Cytotoxic T cell (primary cell): ENCODE data around the genes TMX1, GNG2 and STYX.

DNA sequence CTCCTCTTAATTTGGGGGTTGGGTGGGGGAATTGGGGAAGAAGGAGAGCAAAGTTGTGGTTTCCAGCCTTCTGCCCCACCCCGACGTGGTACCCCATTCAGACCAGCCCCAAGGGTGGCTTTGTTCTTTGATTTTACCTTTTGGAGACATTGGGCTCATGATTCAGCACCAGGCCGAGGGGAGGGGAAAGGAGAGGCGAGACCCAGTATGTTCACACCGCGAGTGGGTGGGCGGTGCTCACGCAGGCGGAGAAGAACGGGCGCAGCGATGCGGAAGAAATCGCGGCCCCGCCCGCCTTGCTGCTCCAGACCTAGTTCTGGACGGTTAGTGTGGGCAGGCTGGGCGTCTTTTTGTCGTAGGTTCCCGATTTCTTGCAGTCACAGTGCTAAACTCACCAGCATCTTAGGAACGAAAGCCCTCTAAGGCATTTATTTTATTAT, 978 bp downstream of the ATL1 start:
- PRO-cap, 2 experiments: no peak in any of the 2 experiments

- PRO-cap, 2 experiments: peak in 1 of 2 experiments; most common minus-strand start chr14:50667881 (in 1)
Measured at GRCh38 chr14:50667804-50667890, 459 bp downstream of the SAV1 start.

DNA sequence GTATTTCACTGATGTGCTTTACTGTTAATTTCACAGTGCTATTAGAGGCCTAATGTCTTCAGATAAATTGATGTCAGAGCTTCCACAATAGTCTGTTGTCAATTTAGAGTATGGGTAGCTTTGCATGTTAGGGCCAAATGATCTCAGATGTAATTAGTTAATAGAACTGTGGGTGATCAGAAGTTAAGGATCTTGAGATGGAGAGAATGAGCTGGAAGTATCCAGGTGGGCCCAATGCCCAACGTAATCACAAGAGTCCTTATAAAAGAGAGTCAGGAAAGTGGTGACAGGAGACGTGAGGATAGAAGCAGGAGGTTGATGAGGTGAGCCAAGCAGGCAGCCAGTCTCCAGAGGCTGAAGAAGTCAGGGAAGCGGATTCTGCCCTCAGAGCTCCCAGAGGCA, 9.9 kb upstream of the SAV1 start:
- PRO-cap, 2 experiments: no peak in any of the 2 experiments

- PRO-cap, 2 experiments: no peak in any of the 2 experiments
Measured at GRCh38 chr14:50757066-50757974, 73.6 kb downstream of the NIN start.

- PRO-cap, 2 experiments: peak in 2 of 2 experiments; most common plus-strand start chr14:51240247 (in 1); most common minus-strand start chr14:51240644 (in 2)
Measured at GRCh38 chr14:51239713-51241004, at the start of gene TMX1. Gene TMX1, plus strand, starts transcription at chr14:51240247.

DNA sequence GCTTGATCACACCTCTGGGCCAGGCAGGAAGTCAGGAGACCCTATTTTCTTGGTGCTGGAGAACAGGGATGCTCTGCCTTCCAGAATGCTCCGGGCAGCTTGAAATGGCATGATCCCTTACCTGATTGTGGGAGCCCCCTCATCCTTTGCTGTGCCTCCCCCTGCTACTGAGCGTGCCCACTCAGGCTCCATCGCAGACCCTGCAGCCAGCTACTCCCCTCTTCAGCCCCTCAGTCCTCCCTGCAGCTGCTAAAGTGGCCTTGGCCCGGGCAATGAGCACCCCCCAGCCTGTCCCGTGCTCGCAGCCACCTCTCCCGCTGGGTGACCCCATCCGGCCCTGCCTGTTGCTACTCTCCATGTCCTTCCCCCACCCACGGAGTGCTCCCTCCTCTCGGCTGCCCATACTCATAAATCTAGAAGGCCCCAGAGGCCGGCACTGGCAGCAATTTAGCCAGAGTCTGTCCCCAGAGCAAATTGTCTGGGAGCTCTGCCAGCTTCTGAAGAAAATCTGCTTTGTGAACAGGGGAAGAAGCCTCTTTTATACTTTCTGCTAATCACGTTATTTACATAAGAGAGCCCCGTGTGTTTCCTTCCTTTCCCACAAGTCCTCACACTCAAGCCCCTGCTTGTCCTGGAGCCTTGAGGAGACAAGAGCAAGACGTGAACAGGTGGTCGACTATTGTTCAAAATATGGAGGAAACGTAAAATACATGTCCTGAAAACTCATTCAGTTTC, 143.7 kb upstream of the FRMD6 start:
- PRO-cap, 2 experiments: no peak in any of the 2 experiments

- PRO-cap, 2 experiments: no peak in any of the 2 experiments
Measured at GRCh38 chr14:51564817-51565256, 86.9 kb upstream of the FRMD6 start.

- PRO-cap, 2 experiments: no peak in any of the 2 experiments
Measured at GRCh38 chr14:51599804-51600635, 51.7 kb upstream of the FRMD6 start.

DNA sequence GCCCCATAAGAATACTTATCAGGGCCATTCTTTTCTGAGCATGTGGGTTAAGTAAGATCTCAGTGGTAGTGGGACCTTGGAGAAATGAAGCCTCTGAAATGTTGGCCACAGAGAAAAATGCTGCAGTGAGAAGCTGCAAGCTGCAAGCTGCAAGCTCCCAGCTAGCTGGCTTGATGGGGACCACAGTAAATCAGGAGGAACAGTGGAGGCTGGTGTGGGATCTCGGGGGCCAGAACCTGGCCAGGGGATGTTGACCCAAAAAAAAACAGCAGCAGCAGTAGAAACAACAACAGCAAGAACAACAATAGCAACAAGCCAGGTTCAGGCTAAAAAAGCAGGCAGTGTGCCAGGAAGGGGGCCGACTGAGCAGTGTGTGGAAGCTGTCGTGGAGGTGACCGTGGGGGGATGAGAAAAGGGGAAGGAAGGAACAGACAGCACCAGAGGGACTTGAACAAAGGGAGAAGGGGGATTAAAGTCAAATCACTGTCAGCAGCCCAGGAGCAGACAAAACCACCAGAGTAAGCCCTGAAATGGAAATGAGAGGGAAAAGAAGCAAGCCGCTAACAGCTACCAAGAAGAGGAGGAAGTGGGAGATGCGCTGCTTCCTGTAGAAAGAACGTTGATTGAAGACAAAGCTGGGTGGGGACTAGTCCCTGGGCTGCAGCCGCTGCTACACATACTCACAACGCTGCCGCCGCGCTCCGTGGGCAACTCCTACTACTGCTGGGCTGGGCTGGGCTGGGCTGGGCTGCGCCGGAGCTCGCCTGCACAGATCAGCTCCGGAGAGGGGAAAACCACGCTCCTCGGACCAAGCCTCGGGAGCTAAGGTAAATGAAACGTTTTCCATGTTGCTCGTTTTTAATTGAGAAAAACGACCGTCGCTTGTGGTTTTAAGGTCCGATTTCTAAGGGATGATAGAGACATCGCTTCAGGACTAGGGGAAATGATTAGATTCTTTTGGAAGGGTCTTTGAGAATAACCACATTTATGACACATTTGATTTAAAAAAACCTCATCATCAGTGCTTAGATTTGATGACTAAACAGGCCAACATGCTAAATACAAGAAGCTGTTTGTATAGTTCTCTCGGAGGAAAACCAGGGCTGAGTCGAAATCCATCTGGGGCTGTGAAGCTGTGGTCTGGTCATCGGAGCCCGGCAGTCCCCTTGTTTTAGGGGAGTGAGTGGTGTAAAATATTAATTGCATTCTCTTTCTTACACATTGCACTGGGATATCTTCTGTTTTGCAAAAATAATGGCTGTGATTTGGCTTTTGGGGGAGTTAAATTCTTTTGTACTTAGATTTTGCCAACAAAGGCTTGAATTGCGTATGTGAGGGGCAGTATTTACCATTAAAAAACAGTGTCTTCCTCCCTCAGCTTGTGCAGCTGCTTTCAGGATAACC, at the start of gene GNG2:
Gene GNG2, plus strand, starts transcription at position 649 of the 1,404 bp plus-strand sequence.
- PRO-cap, 2 experiments: peak in 2 of 2 experiments; most common plus-strand start position 341 of the sequence (in 2); most common minus-strand start position 588 of the sequence (in 2)

DNA sequence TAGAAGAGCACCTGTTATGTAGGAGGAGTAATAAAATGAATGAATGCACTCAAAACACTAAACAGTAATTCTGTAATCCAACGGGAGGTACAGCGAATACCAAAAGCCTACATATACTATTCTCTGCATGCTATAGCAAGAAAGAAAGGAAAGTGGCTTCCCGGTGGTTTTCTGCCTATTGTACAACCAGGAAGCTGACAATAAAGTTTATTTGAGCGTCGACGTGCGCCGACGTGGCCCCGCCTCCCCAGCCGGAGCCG, 221 bp upstream of the RTRAF start:
- PRO-cap, 2 experiments: peak in 2 of 2 experiments; most common minus-strand start position 182 of the sequence (in 2)

DNA sequence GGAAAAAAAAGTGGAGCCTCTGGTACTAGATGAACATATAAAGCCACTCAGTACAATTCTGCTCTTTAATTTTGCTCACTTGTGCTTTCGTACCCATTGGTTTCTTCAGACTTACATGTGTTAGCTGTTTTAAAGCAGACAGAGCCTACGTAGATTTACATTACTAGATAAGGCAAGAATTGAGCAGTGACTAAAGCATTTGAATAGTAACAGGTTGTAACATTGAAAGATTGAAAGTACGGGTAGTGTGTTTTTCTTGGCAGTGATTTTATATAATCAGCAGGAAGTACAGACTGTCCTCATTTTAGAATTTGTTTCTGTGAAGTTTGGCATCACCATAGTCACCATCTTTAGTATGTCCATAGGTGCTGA, 13.9 kb downstream of the RTRAF start:
- PRO-cap, 2 experiments: no peak in any of the 2 experiments

DNA sequence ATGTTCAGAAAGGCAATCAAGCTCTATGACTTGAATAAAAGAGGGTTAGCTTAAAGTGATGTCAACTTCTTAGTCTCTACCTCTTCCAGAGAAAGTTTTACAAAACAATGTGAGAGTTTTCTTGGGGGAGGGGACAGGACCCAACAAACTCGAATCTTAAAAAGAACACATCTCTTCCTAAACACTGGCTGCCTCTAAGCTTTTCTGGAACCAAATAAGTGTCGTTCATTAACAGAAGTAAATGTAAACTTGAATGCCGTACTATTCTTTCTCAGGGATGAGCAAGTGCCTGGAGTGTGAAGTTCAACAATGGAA, 23.9 kb downstream of the RTRAF start:
- PRO-cap, 2 experiments: no peak in any of the 2 experiments

DNA sequence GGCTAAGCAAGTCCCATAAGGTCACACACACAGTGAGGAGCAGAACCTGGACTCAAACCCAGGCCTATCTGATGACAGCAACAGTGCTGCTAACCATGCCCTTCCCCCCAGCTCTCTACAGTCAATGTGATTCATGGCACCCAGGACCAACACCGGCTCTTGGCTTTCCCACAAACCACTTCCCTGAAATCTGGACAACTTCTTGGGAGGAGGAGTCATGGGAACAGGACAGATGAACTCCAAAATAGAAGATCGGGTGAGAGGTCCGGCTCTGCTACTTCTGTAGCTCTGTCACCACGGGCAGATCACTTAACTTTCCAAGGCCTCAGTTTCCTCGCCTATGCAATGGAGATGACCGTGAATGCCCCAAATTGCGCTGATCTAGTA, 677 bp upstream of the PTGDR start:
- PRO-cap, 2 experiments: no peak in any of the 2 experiments

GRCh38 chr14:52313273-52313970, 690 bp upstream of the PTGER2 start:
- PRO-cap, 2 experiments: peak in 1 of 2 experiments; most common plus-strand start chr14:52313644 (in 1)

GRCh38 chr14:52730073-52731113, at the start of gene STYX:
Gene STYX, plus strand, starts transcription at chr14:52730166.
- PRO-cap, 2 experiments: peak in 2 of 2 experiments; most common plus-strand start chr14:52730206 (in 2)

DNA sequence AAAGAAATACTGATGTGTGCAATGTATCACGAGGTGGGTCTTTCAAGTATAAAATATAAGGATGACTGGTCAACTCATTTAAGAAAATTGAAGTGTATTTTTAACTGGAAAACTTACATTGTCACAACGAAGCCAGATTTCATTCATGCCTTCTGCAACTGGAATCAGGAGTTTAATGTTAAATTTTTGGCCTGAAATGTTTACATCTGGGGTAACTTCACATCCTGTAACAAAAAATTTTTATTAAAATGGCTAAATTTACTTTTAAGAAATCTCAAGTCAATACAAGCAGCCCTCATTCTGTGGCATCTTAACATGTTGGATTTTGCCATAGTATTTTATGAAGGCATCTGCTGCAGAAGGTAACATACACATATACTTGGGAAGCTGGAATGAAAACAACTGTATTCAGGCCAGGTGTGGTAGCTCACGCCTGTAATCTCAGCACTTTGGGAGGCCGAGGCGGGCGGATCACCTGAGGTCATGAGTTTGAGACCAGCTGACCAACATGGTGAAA, 73.3 kb upstream of the GNPNAT1 start:
- PRO-cap, 2 experiments: no peak in any of the 2 experiments

DNA sequence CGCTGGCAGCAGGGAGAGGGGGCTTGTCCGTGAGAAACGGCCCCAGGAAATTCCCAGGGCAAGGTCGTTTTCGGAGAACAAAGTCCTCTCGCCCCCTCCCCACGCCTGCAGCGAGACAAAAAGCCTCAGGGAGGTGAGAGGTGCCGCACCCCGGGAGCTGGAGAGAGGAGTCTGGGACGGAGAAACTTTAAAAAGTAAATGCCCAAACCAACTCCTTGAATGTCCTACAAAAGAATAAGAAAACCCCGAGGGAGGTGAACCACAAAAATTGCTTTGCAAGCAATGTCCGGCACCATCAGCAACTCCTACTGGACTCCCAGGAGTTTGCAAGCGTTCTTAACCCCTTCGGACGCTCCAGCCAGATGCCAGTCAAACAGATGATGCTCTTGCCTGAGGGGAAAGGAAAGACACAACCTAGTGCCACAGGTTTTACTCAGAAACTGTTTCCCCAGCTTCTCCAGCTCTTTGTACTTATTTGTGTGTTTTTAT, 703 bp upstream of the FERMT2 start:
- PRO-cap, 2 experiments: no peak in any of the 2 experiments

GRCh38 chr14:53042340-53043098, 91.7 kb upstream of the FERMT2 start:
- PRO-cap, 2 experiments: no peak in any of the 2 experiments

- PRO-cap, 2 experiments: no peak in any of the 2 experiments
Measured at GRCh38 chr14:53072426-53072843, 80.7 kb downstream of the DDHD1 start.

- PRO-cap, 2 experiments: no peak in any of the 2 experiments
Measured at GRCh38 chr14:53951677-53952896, 4.5 kb downstream of the BMP4 start.